ENCODE measurements around a stretch of chr11.

DNA sequence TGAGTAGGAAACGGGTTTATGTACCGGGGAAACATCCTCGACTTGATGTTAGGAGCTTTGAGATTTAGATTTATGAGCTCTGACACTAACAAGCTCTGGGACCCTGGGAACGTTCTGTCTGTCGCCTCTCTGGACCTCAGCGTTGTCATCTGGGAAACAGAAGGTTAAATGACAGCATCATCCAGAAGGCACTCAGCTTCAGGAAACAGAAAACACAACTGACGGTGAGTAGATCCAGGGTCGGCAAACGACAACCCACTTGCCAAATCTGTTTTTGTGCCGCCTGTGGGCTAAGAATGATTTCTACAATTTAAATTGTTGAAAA is 46.9 kb upstream of the SYT13 start:
- RRBS = no CpG with 5 or more reads among the region's 10 CpGs

- RRBS = no CpG with 5 or more reads among the region's 8 CpGs
Measured at GRCh38 chr11:45374607-45375429, 88.7 kb upstream of the SYT13 start.

GRCh38 chr11:45394021-45394947 is 108.1 kb upstream of the SYT13 start:
- RRBS = no CpG with 5 or more reads among the region's 13 CpGs

- RRBS = no CpG with 5 or more reads among the region's 23 CpGs
Measured at GRCh38 chr11:45771793-45772497, 33.0 kb upstream of the SLC35C1 start.

GRCh38 chr11:45812206-45813155 is 7.5 kb downstream of the SLC35C1 start:
- RRBS = no CpG with 5 or more reads among the region's 15 CpGs

DNA sequence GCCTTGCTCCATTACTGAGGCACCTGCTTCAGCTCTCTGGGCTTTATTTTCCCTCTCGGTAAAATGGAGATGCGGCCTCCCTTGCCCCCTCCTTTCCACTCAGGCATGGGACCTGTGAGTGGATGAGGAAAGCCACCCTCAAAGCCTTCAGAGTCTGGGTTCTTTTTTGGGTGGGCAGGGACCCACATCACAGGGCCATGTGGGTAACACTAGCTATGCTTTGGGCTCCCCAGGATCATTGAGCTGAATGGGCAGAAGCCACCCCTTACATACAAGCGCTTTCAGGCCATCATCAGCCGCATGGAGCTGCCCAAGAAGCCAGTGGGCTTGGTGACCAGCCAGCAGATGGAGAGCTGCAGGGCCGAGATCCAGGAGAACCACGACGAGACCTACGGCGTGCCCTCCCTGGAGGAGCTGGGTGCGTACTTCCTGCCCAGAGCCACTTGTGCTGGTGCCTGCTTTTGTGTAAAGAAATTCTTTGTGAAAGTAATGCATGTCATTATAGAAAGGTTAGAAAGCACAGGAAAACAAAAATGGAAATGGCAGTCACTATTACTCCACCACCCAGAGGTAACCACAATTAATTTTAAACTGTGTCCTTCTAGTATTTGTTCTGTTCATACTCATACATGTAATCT is 13.5 kb downstream of the CRY2 start:
- RRBS = no CpG with 5 or more reads among the region's 10 CpGs

- RRBS = no CpG with 5 or more reads among the region's 23 CpGs
Measured at GRCh38 chr11:45929746-45931002, 7.7 kb downstream of the LARGE2 start.

- RRBS = no CpG with 5 or more reads among the region's 7 CpGs
Measured at GRCh38 chr11:45993537-45994175, 71.2 kb downstream of the LARGE2 start.

DNA sequence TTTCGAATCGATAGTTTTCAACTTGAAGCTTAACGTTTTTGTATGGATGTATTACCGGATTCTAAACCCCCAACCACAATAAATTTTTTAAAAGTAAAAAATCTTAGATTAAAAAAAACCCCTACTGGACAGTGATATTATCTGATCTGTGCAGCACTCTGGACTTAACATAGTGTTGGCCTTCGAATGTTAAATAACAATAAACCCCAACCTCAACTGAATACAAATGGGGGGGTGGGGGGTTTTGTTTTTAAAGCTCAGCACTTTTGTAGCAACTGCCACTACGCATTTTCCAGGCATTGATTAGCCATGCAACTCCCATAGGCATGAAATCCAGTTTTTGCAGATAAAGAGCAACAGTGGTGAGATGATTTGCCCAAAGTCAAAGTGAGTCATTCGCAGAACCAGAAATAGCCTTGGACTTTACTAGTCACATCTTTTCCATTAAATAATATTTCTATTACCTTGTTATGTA is 1.6 kb upstream of the PHF21A start:
- RRBS = no CpG with 5 or more reads among the region's 7 CpGs

DNA sequence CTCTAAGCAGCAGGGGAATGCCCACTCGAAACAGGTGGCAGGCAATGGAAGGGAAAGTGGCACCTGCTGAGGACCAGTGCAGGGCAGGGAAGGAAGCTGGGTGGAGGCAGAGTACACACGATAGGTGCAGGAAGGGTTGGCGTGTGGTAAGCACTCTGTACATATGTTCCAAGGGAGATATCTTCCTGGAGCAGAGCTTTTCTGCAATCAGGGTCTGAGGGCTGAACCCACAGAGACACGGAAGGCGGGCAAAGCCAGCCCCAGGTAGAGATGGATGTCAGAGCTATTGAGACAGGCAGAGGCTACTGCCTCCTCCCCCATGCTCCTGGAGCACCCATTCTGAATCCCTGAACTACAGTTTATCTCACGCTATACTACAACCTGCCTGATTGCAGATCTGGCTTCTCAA is 11.5 kb upstream of the CREB3L1 start:
- RRBS = no CpG with 5 or more reads among the region's 6 CpGs

- RRBS = no CpG with 5 or more reads among the region's 5 CpGs
Measured at GRCh38 chr11:46273733-46274280, 3.7 kb upstream of the CREB3L1 start.

- RRBS = 3% methylated on average over 13 of the region's 38 CpGs
Measured at GRCh38 chr11:46277802-46278199, 339 bp downstream of the CREB3L1 start.

GRCh38 chr11:46307662-46308093 is 30.2 kb downstream of the CREB3L1 start:
- RRBS = no CpG with 5 or more reads among the region's 9 CpGs

DNA sequence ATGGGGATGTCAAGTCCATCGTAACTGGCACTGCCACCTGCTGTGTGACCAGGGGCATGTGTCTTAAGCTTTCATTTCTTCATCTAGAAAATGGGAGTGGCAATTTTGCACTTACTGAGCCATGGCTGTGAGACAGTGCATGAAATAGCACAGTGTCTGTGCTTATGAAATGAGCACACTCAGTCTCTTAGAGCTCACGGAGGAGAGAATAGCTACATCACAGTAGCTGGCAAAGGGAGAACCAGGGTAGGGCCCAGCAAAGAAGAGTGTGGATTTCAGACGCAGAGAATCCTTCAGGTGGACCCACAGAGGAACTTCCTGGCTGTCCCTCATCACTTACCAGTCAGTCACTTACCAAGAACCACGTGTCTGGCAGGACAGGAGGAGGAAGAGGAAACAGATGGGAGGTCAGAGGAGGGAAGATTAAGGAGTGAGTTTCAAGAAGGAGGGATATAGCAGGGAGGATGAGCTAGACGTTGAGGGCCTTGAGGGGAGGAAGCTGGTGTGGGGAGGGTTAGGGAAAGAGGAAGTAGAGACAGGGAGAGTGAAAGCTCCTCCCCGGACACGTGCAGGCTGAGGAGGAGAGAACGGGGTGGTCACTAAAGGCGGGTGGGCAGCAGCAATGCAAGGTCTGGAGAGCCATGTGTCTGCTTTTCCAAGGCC is 28.8 kb upstream of the DGKZ start:
- RRBS = no CpG with 5 or more reads among the region's 9 CpGs

DNA sequence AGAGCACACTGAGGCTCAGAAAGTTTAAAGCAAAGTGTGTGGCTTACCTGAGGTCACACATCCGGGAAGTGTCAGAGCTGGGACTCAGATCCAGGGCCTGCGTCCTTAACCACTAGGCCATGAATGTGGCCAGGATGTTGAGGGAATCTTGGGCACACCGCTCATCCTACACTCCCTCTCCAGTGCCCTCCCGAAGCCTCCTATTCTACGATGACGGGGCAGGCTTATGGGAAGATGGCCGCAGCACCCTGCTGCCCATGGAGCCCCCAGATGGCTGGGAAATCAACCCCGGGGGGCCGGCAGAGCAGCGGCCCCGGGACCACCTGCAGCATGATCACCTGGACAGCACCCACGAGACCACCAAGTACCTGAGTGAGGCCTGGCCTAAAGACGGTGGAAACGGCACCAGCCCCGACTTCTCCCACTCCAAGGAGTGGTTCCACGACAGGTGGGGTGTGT is 27.2 kb upstream of the DGKZ start:
- RRBS = no CpG with 5 or more reads among the region's 16 CpGs

DNA sequence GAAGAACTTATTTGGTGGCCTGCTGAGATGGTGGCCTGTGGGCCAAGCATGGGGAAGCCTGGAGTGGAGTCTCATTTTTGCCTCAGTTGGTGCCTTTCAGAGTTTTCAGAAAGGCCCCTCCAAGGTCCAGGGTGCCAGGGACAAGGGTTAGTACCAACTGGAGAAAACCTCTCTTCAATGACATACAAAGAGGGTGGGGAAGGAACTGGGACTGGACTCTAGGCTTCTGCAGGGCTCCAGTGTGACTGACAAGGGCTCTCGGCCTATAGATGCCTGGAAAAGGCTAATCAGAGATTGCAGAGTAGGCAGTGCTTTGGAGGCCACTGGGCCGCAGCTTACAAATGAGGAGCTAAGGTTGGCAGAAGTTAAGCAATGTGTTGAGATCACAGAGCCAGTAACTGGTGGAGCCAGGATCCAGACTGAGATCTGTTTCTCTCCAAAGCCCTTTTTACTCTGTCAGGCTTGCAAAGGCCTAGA is 7.5 kb upstream of the DGKZ start:
- RRBS = no CpG with 5 or more reads among the region's 2 CpGs

GRCh38 chr11:46369378-46370103 is 11.9 kb upstream of the MDK start:
- RRBS = 75% methylated on average over 2 of the region's 25 CpGs

DNA sequence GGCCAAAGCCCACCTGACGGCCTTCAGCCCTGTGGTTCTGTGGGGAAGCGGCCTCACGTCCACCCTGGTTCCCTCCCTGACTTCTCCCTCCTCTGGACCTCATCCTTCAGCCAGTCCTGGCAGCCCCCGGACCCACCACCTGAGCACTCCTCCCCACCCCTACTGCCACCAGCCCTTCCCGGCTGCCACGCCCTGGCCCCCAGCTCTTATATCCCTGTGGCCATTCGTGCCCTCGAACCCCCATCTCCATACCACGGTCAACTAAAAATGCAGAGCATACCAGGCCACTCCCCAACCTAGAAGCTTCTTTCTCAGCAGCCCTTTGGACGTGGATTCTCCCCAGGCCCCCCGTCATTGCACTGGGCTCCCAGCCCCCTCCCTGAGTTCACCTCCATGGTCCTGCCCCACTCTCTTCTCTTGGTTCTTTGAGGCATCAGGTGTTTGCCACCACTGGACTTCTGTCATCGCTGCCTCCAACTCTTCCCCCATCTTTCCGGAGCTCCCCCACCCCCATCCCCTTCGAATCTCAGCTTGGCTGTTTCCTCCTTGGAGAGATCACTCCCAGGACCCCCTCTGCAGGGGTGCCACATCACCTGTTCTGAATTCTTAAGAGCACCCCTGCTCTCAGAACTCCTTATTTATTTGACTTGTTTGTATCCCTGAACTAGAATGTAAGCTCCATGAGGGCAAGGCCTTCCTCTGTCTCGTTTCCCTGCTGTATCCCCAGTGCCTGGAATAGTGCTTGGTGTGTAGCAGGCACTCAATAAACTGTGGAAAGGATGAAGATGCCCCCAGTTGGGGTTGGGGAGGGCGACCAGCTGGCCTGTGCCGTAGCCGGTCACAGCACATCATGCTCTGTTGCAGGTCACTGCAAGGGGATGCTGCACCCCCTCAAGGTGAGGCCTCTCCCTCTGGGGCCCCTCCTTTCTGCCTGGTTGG is 3.9 kb upstream of the MDK start:
- RRBS = 81% methylated on average over 2 of the region's 18 CpGs

DNA sequence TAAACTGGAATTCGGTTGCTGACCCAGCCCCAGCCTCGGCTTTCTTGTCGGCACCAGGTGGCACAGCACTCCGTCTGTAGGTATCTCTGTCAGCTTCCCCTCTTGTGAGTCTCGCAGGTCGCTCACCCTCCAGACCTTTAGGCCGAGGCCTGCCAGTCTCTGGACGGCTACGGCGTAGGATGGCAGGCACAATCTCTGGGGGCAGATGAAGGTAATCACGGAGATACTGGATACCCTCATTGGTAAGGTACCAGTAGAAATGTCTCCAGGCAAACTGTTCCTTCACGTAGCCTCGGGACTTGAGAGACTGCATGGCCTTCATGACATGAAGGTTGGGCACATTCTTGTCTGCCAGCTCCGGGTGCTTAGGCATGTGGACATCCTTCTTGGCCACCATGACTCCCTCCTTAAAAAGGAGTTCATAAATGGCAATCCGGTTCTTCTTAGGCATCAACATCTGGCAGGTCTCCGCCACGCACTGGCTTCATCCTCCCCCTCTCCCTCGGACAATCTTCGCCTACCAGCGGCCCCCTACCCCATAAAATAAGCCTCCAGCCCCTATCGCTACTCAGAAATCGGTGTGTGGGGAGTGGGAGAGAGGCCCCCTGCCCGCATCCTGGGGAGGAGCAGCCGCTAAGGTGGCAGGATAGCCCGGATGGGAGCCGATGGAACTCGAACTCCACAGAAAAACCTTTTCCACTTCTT is 37.3 kb upstream of the CHRM4 start:
- RRBS = no CpG with 5 or more reads among the region's 27 CpGs

DNA sequence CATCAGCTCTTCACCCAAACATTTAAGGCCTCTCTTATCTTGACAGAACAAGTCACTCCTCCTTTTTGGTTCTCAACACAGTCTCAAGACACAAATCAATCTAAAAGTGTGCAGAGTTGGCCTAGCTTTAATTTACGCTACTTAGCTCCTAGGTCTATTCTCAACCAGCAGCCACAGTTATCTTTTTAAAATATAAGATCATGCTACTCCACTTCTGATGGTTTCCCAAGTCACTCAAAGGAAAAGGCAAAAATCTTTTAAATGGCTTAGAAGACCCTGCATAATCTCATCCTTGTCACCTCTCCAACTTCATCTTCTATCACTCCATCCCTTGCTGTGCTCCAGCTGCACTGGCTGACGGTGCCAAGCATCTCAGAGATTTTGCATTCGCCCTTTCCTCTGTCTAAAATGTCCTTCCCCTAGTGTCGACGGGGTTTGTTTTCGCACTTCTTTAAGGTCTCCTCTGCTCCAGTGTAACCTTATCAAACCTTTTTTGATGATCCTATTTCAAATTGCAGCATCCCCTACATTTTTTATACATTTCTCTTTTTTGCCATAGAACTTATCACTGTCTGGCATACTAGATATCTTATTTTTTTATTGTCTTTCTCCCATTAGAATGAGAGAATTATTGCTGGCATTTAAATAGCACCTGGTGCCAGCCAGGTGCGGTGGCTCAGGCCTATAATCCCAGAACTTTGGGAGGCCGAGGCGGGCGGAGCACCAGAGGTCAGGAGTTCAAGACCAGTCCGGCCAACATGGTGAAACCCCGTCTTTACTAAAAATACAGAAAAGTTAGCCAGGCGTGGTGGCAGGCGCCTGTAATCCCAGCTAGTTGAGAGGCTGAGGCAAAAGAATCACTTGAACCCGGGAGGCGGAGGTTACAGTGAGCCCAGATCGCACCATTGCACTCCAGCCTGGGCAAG is 60.0 kb downstream of the AMBRA1 start:
- RRBS = no CpG with 5 or more reads among the region's 17 CpGs